Colon Carcinoma Metastatic in the Brain (tissue), 2 donors: ENCODE data around the gene TRIM44.

GRCh38 chr11:34650349-34651042 lies 29.6 kb downstream of the EHF start:
- PRO-cap, 2 experiments = no peak in any of the 2 experiments

GRCh38 chr11:34685148-34685563 lies 64.3 kb downstream of the EHF start:
- PRO-cap, 2 experiments = peak in 2 of 2 experiments; most common plus-strand start chr11:34685465 (in 2)

- PRO-cap, 2 experiments = no peak in any of the 2 experiments
Observed at GRCh38 chr11:35116605-35117223, 22.3 kb upstream of the CD44 start.

GRCh38 chr11:35146510-35147061 lies 7.6 kb downstream of the CD44 start:
- PRO-cap, 2 experiments = no peak in any of the 2 experiments

- PRO-cap, 2 experiments = no peak in any of the 2 experiments
Observed at GRCh38 chr11:35153866-35154291, 14.9 kb downstream of the CD44 start.

- PRO-cap, 2 experiments = no peak in any of the 2 experiments
Observed at GRCh38 chr11:35168515-35169116, 29.6 kb downstream of the CD44 start.

DNA sequence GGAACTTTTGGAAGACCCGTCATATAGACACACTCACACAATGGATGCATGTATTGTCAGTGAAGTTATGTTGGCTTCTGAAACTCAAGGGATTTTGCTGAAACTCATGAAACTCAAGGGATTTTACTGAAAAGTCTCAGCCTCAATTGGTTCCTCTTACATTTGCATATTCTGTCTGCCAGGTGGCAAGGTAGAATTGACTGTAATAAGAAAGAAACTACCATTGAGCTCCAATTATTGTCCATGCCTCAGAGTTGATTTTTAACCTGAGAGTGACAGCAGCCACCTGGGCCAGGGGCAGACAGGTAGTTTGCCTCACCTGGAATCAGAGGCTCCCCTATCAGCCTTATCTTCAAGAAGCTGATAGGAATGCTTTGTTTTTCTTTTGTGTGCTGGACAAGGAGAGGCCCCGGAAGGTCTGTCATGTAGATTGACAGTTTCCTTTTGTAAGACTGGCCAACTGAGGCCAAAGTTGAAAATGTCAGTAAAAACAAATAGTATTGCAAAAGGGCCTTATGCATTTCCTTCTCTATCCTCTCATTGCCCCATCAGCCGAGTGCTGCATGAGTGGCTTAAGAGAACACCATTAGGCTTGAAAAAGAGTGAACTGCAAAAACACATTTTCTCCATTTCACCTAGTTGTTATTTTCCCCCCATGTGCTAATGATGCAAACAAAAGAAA lies 34.1 kb downstream of the CD44 start:
- PRO-cap, 2 experiments = no peak in any of the 2 experiments

GRCh38 chr11:35189540-35190301 lies 50.8 kb downstream of the CD44 start:
- PRO-cap, 2 experiments = no peak in any of the 2 experiments

DNA sequence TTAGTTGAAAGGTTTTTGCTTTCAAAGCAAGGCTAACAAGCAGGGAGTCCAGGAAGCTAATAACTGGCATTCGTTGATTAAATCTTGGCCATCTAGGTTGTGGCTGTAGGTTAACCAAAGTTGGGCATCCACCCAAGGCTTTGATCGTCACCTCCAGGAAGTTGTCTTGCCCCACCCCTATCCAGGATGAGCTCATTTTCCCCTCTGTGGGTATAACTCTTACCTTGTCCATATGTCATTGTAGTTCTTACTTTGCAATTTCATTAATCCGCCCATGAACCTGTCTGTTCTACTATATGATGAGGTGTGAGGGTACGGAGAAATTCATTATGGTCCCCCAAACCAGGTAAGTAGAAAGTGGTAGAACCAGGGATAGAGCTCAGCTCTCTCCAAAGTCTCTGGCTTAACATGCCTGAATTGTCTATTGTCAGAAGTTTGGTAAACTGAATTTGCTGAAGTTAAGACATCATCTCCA lies 97.0 kb downstream of the CD44 start:
- PRO-cap, 2 experiments = no peak in any of the 2 experiments

- PRO-cap, 2 experiments = no peak in any of the 2 experiments
Observed at GRCh38 chr11:35313110-35313809, 106.1 kb downstream of the SLC1A2 start.

- PRO-cap, 2 experiments = no peak in any of the 2 experiments
Observed at GRCh38 chr11:35342927-35343404, 76.4 kb downstream of the SLC1A2 start.

- PRO-cap, 2 experiments = peak in 2 of 2 experiments; most common plus-strand start chr11:35662880 (in 2); most common minus-strand start chr11:35662797 (in 2)
Observed at GRCh38 chr11:35662558-35662945, at the start of gene TRIM44. TSS of gene TRIM44 (plus strand) at chr11:35662775.

GRCh38 chr11:35682872-35683292 lies 20.3 kb downstream of the TRIM44 start:
- PRO-cap, 2 experiments = no peak in any of the 2 experiments

GRCh38 chr11:36349261-36350485 lies 53.6 kb downstream of the PRR5L start:
- PRO-cap, 2 experiments = no peak in any of the 2 experiments

- PRO-cap, 2 experiments = no peak in any of the 2 experiments
Observed at GRCh38 chr11:36375150-36375844, 79.2 kb downstream of the PRR5L start.

GRCh38 chr11:36375867-36376870 lies 80.1 kb downstream of the PRR5L start:
- PRO-cap, 2 experiments = peak in 2 of 2 experiments; most common plus-strand start chr11:36376384 (in 1); most common minus-strand start chr11:36376293 (in 1)

DNA sequence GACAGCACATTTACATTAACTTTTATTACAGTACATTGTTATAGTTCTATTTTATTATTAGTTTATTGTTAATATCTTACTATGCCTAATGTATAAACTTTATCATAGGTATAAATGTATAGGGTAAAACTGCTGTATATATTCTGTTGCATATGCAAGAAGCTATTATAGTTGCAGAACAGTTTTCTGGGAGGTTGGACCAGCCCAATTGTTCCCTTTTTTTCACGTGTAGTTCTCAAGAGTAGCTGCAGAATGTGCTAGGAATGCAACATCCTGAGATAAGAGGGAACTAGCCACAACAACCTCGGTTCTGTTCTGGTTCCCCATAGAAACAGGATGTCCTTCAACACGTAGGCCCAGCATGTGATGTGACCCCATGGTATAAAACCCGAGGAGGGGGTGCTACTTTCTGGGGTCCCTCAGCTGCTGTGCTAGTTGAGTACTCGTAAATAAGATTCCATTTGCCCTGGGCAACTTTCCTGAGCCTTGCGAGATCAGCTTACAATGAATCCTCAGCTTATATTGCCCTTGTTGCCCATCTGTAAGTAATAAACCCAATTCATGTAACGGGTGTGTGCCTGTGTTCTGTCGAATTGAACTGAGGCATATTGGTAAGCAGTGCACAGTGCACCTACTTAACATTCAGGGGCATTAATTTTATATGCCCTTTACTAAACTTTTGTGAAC lies 22.9 kb upstream of the TRAF6 start:
- PRO-cap, 2 experiments = no peak in any of the 2 experiments

DNA sequence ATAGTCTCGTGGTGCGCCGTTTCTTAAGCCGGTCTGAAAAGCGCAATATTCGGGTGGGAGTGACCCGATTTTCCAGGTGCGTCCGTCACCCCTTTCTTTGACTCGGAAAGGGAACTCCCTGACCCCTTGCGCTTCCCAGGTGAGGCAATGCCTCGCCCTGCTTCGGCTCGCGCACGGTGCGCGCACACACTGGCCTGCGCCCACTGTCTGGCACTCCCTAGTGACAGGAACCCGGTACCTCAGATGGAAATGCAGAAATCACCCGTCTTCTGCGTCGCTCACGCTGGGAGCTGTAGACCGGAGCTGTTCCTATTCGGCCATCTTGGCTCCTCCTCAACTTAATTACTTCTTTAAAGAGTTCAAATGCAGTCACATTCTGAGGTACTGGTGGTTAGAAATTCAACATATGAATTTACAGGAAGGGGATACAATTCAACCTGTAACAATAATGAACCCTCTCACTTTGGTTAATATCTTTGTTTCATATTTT lies 10.5 kb upstream of the RAG1 start:
- PRO-cap, 2 experiments = no peak in any of the 2 experiments

DNA sequence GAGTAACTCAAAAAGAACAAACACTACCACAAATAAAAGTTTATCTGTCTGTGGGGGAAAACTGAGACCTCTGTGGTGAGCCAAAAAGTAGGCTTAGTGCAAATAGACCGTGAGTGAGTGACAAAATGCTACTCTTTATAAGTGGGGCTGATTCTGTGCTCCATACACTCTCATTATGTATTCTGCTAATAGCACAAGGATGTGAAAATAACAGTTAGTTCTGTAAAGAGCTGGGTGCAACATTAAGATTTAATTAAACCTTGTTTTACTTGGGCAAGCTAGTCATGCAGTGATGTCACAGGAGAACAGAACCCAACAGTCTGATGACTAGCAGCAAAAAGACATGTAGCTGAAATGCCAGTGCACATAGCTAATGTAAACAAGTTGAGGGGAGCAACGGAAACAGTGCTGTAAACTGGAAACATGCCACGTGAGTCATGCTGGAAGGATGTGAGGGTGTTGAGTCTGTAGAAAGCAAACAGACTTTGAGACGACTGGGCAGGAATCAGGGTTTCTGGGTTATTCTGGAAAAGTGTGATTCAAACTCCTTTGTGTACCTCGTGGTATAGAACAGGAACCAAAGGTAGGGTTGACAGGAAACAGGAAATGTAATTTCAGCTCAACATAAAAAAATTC lies 1130.4 kb downstream of the LRRC4C start:
- PRO-cap, 2 experiments = no peak in any of the 2 experiments

DNA sequence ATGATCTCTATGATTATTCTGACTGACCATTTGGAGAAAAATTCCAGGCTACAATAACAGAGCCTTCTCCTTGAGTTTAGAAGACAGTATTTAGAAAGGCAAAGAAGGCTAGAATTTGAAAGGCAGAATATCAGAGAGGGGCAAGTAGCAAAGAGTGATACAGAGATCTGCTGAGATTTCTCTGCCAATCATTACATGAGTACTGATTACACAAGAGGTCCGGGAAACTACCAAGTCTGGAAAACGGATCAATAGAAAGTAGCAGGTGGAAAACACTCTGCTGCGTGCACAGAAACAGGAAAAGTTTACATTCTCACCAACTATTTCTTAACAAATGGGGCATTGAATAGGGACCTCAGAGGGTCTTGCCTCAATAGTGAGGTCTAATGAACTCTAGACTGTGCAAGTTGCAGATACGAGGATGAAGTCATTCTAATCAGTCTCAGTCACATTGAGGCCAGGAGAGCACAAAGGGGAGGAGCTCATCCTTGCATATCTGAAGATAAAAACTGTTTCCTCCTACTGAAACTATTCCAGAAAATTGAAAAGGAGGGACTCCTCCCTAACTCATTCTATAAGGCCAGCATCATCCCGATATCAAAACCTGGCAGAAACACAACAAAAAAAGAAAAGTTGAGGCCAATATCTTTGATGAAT lies 1099.2 kb downstream of the LRRC4C start:
- PRO-cap, 2 experiments = no peak in any of the 2 experiments